SP-49 (cell line): ENCODE data around the gene PLEKHA7.

DNA sequence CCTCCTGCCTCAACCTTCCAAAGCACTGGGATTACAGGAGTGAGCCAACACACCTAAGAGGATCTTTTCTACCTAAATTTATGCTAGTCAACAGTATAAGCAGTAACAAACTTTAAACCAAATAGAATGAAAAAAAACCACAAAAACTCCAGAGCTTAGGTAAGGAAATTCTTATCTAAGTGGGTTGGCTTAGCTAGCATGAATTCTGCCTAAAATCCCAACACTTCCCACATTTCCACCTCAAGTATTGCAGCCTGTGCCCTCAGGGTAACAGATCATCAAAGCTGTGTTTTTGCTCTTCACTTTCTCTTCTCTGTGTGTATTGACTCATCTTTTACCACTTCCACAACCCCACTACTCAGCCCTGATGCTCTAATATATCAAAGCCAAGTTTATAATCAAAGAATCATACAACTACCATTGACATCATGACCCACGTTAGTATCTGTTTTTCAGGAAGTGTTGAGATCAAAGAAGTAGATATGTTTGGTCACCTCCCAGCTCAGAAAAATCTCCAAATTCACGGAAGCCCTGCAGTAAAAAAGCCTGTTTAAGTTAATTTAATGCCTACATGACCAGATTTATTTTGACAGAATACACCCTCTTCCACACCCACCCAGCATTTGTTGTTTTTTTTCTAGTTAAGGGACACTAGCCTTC is 93.5 kb upstream of the SPON1 start:
- PRO-cap: no peak

DNA sequence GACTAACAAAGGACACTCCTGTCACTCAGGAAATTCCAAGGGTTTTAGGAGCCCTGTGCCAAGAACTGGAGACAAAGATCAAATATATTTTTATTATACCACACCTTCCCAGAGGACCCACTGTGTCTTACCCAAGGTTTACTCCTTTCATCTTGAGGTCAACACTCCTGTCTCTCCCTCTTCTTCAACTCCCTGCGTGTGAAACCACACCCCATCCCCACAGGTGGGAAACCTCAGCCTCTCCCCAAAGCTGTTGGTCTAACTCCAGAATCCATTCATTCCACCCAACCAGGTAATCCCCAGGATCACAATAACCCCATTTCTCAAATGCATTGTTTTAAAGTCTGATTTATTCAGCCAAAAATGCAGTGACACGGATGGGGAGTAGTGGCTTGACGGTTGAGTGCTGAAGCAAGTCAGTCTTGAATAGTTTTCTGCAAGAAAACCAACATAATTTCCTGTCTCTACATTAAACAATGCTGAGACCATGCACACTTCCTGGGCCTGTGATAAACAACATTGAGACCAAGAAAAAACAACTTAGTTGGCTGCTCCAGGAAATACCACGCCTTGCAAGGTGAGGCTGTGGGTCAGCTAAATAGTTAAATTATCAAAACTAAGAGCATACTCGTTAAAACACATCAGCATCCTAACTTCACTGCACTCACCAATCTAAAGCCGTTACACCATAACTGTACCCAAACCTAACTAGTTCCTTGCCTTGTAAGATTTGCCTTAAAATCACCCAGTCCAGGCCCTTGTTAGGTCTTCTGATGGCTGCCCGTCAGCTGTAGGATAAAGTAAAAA is 38.5 kb upstream of the SPON1 start:
- PRO-cap: no peak

DNA sequence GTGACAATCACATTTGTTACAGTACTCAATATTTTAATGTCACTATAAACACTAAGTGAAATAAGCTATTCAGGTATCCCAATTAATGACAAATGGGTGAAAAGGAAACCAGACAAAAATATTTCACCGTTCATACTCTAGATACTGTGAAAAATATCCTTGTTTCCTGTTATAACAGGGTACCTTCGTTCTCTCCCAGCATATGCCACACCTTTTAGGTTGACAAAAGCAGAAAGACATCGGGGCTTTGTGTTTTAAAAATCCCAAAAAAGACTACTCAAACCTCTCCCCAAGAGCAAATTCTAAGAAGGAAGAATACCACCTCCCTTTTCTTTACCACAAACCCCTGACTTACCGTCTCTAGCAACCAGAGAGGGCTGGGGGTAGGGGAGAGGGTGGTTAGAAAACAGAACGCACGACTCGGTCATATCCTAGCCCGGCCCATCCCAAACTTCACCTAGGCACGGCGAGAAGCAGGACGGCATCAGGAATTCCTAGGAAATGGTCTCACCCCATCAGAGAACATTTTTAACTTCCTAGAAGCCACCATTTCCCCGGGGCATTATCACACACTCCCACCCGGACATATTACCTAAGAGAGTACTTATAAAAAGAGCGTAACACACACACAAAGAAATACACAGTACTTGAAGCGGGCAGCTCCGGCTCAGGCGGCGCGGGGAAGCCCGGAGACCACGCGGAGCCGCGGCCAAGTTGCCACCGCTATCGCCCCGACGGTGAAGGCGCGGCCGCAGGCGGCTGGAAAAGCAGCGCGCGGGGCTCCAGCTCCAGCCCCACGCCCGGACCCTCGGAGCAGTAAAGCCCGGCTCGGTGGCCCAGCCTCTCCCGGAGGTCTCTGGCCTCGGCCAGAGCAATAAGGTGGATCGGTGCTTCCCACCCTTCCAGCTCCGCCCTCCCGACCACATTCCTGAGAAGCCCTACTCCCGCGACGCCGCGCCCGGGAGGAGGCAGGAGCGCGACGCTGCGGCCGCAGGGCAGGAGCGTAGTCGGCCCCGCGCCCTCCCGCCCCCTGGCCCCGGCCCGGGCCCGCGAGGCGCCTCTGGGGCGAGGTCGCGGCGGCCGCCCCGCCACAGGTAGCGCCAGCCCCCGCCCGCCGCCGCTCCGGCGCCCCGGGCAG is 1.0 kb downstream of the RRAS2 start:
- PRO-cap: no peak

GRCh38 chr11:14484987-14485502 is 14.6 kb downstream of the COPB1 start:
- PRO-cap: no peak

- PRO-cap: no peak
Measured at GRCh38 chr11:14617561-14618165, 25.9 kb upstream of the PDE3B start.

DNA sequence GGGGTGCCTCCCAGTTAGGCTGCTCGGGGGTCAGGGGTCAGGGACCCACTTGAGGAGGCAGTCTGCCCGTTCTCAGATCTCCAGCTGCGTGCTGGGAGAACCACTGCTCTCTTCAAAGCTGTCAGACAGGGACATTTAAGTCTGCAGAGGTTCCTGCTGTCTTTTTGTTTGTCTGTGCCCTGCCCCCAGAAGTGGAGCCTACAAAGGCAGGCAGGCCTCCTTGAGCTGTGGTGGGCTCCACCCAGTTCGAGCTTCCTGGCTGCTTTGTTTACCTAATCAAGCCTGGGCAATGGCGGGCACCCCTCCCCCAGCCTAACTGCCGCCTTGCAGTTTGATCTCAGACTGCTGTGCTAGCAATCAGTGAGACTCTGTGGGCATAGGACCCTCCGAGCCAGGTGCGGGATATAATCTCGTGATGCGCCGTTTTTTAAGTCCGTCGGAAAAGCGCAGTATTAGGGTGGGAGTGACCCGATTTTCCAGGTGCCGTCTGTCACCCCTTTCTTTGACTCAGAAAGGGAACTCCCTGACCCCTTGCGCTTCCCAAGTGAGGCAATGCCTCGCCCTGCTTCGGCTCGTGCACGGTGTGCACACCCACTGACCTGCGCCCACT is 10.1 kb upstream of the PDE3B start:
- PRO-cap: no peak

DNA sequence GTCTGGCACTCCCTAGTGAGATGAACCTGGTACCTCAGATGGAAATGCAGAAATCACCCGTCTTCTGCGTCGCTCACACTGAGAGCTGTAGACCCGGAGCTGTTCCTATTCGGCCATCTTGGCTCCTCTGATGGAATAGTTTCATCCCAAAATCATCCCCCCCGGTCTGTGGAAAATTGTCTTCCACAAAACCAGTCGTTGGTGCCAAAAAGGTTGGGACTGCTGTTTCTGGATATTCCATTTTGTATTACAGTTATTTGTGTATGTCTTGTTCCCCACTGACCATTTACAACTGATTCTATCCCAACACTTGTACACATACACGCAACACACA is 9.6 kb upstream of the PDE3B start:
- PRO-cap: no peak

DNA sequence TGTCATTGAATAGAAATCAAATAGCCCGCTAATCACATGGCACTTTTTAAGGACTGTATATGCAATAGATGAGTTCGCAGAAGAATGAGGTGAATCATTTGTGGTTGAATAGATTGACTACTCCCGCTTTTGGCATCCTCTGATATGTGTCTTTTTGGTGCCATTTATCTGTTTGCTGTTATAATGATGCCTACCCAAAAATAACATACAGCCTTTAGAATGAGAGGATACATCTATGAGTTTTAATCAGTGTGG is 1.6 kb downstream of the PDE3B start:
- PRO-cap: no peak

GRCh38 chr11:14974102-14974502 is 2.0 kb upstream of the CALCA start:
- PRO-cap: no peak

DNA sequence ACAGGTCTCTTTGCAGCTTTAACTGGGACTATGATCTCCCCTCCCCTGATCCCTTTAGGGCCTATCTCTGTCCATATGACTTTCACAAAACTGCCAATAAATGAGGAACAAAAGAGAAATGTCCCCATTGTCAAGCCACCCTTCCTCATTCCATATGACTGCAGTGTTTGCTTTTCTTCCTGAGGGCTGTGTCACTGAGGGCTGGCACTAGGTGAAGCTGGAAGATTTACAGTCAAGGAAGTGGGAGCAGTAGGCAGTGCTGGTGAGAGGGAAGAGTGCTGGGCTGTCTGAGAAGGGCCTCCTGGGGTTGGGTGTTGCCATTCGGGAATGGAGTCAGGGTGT is 30.8 kb downstream of the INSC start:
- PRO-cap: no peak

- PRO-cap: no peak
Measured at GRCh38 chr11:15910309-15911364, 445.7 kb downstream of the SOX6 start.

DNA sequence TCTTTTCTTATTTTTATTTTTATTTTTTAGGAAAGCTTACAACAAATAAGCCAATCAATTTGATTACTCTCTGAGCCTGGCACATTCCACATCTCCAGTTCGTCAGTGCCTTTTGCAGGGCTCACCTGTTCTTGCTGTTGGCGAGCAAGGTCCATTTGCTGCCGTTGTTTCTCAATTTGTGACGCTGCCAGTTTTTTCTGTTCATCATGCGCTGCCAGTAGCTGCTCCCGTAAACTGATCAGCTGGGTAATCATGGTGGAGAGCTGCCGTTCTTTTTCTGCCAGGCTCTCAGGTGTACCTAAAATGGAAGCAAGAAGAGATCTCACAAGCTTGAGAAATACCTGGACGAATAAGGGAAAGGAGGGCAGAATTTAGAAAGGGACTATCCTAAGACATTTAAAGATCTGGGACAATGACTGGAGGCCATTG is 169.7 kb downstream of the SOX6 start:
- PRO-cap: no peak

- PRO-cap: no peak
Measured at GRCh38 chr11:16607230-16608234, 130.9 kb upstream of the C11orf58 start.

- PRO-cap: no peak
Measured at GRCh38 chr11:16751073-16751796, 12.8 kb downstream of the C11orf58 start.

DNA sequence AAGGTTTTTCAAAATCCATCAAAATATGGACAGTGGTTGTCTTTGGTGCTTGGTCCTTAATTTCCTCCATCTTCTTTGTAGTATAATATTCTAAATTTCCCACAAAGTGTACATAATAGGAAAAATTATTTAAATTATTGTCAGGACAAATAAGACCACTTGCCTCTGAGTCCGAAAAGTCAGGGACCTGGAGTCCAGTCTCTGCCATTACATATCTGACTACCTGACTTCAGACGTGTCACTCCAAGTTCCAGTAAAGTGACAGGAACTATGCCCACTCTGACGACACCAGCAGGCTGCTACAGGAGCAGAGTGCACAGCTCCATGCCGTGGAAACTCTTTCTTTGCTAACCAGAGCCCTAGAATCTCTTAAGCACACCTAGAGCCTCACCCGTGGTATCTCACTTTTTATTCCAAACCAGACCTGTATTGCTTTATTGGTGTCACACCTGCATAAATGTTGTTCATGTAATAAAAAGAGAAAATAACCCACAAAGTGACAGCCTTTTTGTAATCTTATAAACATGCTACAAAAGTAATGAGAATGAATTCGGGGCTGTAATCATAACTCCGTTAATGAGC is 93.7 kb downstream of the PLEKHA7 start:
- PRO-cap: no peak

GRCh38 chr11:16967262-16967658 is 47.0 kb downstream of the PLEKHA7 start:
- PRO-cap: no peak

DNA sequence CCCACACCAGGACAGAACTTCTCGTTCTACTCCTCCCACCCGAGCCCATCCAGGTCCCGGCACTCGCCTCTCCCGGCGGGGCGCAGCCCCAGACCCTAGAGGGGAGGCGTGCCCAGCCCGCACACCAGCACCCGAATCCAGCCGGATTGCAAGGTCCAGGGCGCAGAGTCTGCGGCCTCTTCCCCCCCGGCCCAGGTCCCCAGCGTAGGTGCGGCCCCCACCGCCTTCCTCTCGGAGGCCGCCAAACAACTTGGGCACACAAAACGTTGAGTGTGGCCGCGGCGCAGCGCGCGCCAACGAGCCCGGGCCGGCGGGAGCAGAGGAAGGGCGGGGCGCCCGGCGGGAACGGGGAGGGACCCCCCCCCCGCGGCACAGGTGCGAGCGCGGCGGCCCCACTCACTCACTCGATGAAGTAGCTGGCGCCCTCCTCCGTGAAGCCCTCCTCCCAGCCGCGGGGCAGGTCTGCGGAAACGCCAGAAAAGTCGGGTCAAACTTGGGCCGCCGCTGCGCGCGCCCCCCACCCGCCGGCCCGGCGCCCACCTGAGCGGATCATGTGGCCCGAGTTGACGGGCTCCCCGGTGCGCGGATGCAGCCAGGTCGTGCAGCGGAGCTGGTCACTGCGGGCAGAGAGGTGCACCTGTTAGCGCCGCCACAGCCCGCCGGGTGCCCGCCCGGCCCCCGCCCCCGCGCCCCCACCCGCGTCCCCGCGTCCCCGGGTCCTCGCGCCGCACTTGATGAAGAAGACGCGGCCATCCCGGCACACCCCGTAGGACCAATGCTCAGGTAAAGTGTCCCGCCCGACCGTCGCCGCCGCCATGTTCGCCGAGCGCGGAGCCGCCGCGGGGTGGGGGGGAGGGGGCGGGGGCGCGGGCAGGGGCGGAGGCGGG is at the start of gene PLEKHA7:
PLEKHA7 (minus strand) TSS at position 830 of the 887 bp plus-strand sequence.
- PRO-cap: bidirectional peak, plus-strand start at position 476 of the sequence, minus-strand start at position 409 of the sequence; unidirectional peak, minus-strand start at position 821 of the sequence

GRCh38 chr11:17386350-17387132 is 1.9 kb downstream of the KCNJ11 start:
- PRO-cap: no peak

- PRO-cap: no peak
Measured at GRCh38 chr11:17405085-17406259, 17.0 kb upstream of the KCNJ11 start.

GRCh38 chr11:17430921-17431647 is 42.6 kb upstream of the KCNJ11 start:
- PRO-cap: no peak